ENCODE measurements around the genes ZFP69 and SLFNL1.

- PRO-cap = no peak
Observed at GRCh38 chr1:39981887-39982345, 27.0 kb downstream of the MFSD2A start.

GRCh38 chr1:40094546-40094981, 2.5 kb downstream of the PPT1 start:
- PRO-cap = no peak

DNA sequence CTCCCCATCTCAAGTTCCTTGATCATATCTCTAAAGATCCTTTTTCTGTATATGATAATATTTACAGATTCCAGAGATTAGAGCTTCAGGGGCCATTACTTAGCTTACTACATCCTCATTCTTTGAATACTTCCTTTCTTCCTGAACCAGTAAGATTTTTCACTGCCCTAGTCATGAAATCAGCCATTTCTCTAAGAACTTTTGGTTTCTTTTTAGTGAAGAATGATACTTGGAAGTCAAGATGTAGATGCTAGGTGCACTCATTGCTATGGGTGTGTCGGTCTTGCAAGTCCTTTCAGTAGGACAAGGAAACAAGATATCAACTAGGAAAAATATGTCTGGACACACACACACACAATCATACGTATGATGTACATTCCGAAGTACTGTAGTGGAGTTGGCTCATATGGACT, 20.8 kb upstream of the RLF start:
- PRO-cap = no peak

DNA sequence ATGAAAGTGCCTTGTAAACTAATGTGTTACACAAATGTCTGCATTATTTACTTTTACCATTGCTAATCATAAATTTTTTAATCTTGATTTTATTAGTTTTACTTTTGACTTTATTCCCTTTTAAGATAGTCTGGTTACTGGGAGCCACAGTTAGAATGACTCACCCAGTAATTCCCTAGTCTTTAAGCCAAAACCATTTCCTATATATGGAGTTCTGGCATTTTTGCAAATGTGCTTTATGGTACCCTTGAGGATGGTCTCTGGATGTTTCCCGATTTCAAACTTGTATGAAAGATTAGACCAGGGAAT, 6.5 kb downstream of the SMAP2 start:
- PRO-cap = no peak

GRCh38 chr1:40387972-40388948, 14.7 kb downstream of the SMAP2 start:
- PRO-cap = no peak

GRCh38 chr1:40476865-40477531, at the start of gene ZFP69:
Gene ZFP69 (plus strand): TSS chr1:40477290.
- PRO-cap = bidirectional peak, plus-strand start at chr1:40477315, minus-strand start at chr1:40477162

GRCh38 chr1:40668817-40669030, 3.2 kb upstream of the RIMS3 start:
- PRO-cap = unidirectional peak, minus-strand start at chr1:40668941

DNA sequence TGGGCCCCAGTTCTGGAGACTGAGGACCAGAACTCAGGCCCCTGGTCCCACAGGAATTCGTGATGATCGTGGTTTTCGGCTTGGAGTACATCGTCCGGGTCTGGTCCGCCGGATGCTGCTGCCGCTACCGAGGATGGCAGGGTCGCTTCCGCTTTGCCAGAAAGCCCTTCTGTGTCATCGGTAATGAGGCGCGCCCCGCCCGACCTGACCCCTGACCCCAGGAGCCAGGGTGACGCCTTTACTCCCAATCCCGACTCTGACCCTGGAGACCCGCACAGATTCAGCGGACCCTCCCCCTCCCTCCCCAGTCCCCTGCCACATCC, 34.5 kb downstream of the KCNQ4 start:
- PRO-cap = no peak

DNA sequence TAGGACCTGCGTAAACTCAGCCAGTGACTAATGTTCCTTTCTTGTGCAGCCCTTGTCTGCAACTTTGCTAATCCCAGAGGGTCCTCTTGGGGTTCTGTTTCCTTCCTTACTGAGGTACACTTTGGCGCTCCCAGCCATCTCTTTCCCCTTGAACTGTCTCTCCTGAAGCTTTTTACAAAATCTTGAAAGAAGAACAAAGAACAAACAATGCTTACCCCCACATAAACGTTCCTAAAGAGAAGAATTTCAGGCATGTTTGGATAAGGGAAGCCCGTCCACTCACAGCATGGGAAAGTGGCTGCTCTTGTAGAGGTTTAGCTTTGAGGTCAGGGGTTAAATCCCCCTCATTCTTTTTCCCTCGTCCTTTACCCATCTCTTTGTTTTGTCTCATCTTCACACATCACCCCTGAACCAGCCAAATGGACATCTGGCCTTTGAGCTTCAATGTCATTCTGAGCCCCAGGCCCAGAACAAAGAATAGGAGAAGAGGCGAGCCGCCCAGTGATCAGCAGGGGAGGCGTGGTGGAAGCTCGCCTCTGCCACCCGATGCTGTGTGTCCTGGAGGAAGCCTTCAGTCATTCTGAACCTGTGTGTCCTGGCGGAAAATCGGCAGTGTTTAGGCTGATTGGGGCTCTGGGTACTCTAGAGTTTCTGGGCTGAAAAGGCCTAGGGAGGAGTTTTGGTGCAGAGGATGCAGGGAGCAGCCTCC, 37.2 kb downstream of the CITED4 start:
- PRO-cap = no peak

- PRO-cap = no peak
Observed at GRCh38 chr1:40939761-40940177, 39.7 kb upstream of the CTPS1 start.

DNA sequence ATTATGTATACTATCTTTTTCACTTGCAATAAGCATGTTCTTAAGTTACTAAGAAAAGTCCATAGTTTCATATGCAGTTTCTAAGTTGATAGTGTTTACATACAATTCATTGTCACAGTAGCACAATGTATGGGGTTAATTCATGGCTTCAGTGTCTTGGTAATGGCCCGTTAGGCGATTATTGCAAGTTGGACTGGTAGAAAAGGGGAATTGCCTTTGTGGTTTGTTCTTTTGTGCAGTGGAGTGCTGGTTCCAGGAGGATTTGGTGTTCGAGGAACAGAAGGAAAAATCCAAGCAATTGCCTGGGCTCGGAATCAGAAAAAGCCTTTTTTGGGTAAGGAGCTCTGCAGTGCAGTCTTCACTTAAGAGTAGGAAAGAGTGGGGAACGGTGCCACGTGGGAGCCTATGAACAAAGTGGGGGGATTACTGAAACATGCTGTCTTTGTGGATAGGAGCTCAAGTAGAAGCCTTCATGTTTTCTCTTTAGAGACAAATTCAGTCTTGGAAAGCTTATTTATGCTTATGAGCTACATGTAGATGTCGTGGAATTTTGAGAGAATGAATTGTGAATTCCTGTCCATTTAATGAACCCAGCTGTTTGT, 19.5 kb downstream of the SLFNL1 start:
- PRO-cap = no peak

- PRO-cap = no peak
Observed at GRCh38 chr1:41021025-41022023, at the start of gene SLFNL1. Gene SLFNL1 (minus strand): TSS chr1:41021725.

DNA sequence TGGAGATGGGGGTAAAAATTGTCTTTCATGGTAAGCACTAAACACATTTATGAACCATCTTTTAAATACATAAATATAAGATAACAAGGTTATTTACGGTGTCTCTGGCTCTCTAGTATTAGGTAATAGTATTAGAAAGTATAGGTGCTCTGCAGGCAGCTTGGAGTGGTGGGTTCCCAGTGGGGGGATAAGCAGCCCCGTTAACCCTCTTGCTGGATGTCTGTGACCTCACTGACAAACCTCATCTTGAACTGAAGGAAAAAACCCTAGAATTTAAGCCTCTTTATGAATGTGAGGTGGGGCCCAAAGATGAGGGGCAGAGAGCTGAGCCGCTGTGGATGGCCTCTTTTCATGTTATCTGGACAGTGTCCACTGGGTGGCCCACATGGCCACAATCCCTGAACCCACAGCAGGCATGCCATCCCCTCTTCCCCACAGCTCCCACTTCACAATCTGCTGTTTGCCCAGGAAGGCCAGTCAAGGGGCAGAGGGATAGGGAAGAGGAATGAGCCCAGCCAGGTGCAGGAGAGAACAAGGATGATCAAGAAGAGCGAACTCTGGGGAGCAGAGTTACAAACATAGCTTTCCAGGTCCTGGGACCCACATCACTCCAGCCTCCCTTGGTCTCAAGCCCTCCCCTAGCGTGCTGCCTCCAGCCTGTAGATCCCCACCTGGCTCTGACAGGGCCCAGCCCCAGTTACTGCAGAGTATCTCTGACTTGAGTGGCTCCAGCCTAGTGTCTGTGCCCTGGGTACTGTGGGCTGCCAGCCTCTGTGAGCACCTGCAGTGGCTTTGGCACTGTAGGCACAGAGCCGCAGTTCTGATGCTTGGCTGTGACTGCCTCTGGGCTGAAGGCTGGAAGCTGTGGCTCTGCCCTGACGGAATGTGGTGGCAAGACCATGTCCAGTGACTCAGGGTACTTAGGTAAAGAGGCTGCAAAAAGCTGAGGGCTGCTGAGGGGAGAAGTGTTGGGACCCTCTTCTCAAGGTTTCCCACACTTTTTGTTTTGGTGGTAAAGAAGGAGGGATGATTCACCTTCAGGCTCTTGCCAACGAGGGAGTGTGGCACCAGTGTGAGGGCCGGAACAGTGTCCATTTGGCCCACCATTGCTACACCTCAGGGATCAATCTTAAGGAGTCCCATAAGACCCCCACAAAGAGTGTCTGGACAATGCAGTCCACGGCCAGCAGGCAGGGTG, 1.9 kb upstream of the SLFNL1 start:
- PRO-cap = no peak

GRCh38 chr1:41043894-41044619, 22.5 kb upstream of the SLFNL1 start:
- PRO-cap = no peak

- PRO-cap = no peak
Observed at GRCh38 chr1:41163999-41164620, 78.0 kb downstream of the SCMH1 start.

- PRO-cap = no peak
Observed at GRCh38 chr1:41342795-41343286, 100.7 kb upstream of the SCMH1 start.

- PRO-cap = unidirectional peak, plus-strand start at chr1:41381799
Observed at GRCh38 chr1:41380827-41381947, 103.3 kb downstream of the EDN2 start.

DNA sequence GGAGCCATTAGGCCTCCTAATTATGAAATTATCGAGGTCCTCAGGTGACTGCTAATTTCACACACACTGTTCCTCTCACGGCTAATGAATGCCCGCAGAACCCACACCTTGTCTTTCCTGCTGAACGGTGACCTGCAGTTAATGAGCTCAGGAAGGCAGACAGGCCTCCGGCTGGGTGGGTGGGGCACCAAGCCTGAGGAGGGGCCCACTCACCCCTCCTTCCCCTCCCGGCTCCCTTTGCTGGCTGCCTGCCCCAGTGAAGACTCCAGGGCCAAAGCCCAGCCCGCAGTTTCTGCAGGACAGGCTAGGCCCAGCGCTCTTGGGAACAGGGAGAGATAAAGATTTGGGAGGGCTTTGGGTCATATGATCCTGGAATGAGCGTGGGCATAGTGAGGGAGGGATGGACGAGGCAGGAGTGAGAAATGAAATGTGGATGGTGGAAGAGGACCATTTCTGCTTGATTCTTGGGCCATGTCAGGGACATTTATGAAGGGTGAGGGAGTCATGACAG, 96.8 kb downstream of the EDN2 start:
- PRO-cap = no peak

DNA sequence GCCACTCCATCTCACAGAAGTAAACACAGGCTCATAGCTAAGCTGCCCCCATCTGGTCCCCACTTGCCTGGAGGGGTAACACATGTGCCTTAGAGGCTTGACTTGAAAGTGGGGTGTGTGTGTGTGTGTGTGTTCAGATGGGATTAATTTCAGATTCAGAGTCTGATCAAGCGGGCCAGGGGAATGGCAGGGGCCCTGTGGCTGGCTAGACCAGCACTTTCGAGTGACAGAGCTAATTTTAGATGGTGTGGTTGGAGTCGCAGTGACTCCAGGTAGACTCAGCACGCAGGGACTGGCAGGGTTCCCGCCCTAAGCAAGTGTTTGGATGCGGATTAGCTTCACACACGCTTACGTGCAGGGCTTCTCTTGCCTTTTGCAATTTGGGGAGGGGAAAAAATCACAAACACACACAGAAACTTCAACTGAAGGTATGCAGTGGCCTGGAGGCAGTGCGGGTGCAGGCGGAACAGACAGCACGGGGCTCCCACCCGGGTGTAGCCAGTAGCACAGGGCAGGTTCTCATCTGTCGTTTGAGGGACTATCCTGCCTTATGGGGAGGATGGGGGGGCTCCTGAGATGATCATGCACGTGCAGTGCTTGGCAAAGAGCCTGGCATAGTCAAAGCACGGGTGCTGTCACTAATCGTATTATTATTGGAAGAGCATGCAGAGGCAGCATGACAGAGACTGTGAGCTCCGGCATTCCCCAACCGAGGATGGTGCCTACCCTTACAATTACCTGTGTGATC, 1.3 kb downstream of the EDN2 start:
- PRO-cap = no peak

GRCh38 chr1:41501482-41502127, 17.1 kb upstream of the EDN2 start:
- PRO-cap = no peak

Data from WTC11 (cell line).